GM12878 (cell line): ENCODE measurements around the gene ATXN7L3B.

DNA sequence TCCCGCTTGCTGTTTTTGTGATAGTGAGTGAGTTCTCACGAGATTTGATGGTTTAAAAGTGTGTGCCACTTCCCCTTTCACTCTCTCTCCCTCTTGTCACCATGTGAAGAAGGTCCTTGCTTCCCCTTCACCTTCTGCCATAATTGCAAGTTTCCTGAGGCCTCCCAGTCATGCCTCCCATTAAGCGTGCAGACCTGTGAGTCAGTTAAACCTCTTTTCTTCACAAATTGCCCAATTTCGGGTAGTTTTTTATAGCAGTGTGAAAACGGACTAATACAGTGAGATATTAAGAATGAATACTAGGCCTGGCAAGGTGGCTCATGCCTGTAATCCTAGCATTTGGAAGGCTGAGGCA, 2.0 kb upstream of the ATXN7L3B start:
- RAMPAGE, long total RNA = no peak
- RRBS, 2 experiments = no CpG with 5 or more reads among the region's 5 CpGs
CAGE:
- cytosol, long polyA minus RNA = no peak
- cytosol, long polyA plus RNA = no peak
- long polyA plus RNA = no peak
- nucleolus, long total RNA = no peak
- nucleus, long polyA plus RNA = no peak
- nucleus, long total RNA = no peak

DNA sequence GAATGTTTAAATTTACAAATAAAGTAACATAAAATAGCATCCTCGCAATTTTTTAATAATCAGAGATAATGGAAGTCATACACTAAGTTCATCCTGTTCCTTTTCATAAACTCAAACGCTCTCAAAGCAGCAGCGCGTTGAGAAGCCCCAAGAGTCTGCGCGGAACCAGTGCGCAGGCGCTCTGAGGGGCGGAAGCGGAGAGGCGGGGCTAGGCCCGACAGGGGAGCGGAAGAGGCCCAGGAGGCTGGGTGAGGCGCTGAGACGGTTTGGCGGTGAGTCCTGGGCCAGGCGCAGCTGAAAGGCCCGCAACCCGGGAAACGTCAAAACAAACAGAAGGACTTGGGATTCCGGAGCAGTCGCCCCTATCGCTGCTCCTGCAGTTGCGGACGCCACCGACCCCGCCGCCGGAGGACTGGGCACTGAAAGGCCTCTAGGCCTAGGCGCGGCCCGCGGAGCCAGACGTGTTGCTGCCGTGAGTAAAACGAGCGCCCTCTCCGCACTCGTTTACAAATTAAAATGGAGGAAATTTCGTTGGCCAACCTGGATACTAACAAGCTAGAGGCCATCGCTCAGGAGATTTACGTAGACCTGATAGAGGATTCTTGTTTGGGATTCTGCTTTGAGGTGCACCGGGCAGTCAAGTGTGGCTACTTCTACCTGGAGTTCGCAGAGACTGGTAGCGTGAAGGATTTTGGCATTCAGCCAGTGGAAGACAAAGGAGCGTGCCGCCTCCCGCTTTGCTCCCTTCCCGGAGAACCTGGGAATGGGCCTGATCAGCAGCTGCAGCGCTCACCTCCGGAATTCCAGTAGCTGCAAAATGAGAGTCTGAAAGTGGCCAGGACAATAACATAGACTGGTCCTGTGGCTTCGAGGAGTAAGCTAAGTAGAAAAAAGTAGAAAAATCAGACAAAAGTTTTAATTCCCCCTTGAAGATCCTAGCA, at the start of gene ATXN7L3B:
Gene ATXN7L3B (plus strand): TSS at position 239 of the 941 bp plus-strand sequence.
- RAMPAGE, long total RNA = start-site peak on the plus strand centred at position 242 of the sequence, 45 bp wide, 655 and 287 reads in 2 replicates
- RRBS, 2 experiments = under 1 to 3% methylated on average over 10 to 12 of the region's 52 CpGs
CAGE:
- cytosol, long polyA minus RNA = start-site peak on the plus strand centred at position 243 of the sequence, 12 bp wide, 158 reads; start-site peak on the plus strand centred at position 828 of the sequence, 8 bp wide, 19 reads
- cytosol, long polyA plus RNA = start-site peak on the plus strand centred at position 238 of the sequence, 43 bp wide, 623 and 544 reads in 2 replicates
- long polyA plus RNA = start-site peak on the plus strand centred at position 235 of the sequence, 33 bp wide, 167 and 370 reads in 2 replicates
- nucleolus, long total RNA = start-site peak on the plus strand centred at position 243 of the sequence, 10 bp wide, 109 reads
- nucleus, long polyA plus RNA = start-site peak on the plus strand centred at position 240 of the sequence, 49 bp wide, 423 and 426 reads in 2 replicates
- nucleus, long total RNA = no peak

GRCh38 chr12:74953425-74953896, 256.2 kb downstream of the KCNC2 start:
- RAMPAGE, long total RNA = no peak
- RRBS, 2 experiments = no CpG with 5 or more reads among the region's 2 CpGs
CAGE:
- cytosol, long polyA minus RNA = no peak
- cytosol, long polyA plus RNA = no peak
- long polyA plus RNA = no peak
- nucleolus, long total RNA = no peak
- nucleus, long polyA plus RNA = no peak
- nucleus, long total RNA = no peak

GRCh38 chr12:74964221-74964492, 245.5 kb downstream of the KCNC2 start:
- RAMPAGE, long total RNA = no peak
- RRBS, 2 experiments = no CpG with 5 or more reads among the region's 3 CpGs
CAGE:
- cytosol, long polyA minus RNA = no peak
- cytosol, long polyA plus RNA = no peak
- long polyA plus RNA = no peak
- nucleolus, long total RNA = no peak
- nucleus, long polyA plus RNA = no peak
- nucleus, long total RNA = no peak

DNA sequence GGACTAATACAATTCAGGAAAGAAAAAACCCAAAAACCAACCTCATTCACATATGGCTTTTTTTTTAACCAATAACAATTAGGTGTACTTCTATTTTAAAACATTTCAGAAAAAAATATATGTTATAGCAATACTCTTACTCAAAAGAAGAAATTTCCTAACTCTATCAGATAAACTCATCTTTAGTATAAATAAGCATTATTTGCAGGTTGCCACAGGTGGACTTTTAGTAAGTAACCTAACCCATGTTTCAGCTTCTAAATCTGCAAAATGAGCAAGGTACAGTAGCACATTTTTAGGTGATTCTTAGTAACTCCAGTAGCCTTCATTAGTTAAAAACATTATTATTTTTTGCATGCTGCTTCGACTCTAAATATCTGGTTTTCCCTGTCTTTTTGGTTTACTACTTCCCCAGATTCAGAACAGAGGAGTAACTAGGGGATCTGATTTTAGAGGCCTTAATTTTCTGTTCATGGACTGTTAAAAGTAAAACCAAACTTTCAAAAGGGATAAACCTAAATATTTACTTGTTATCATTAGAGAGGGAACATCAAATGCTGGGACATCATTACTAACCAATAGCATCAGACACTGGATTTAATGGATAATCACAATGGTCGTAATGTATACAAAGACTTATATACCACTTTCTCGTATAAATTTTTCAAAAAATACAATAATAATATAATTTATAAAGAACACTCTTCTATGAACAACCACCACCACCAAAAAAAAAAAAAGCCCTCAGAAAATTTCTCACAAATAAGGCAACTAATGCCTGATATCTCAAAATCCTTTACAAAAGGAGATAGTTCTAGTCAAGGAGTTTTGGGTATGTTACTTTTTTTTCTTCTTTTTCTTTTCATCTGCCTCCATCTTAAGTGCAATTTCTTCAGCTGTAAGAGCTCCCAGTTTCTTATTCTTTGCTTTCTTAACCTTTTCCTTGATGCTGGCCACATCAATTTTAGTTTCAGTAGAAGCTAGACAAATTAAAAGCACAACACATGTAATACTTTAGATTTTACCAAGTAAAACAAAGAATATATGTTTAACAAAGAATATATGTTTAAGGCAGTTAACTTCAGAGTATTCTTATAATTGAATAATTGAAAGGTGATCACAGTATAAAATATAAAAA, 12.1 kb downstream of the KRR1 start:
- RAMPAGE, long total RNA = no peak
- RRBS, 2 experiments = no CpG with 5 or more reads among the region's 3 CpGs
CAGE:
- cytosol, long polyA minus RNA = no peak
- cytosol, long polyA plus RNA = no peak
- long polyA plus RNA = no peak
- nucleolus, long total RNA = no peak
- nucleus, long polyA plus RNA = no peak
- nucleus, long total RNA = no peak

- RAMPAGE, long total RNA = no peak
- RRBS, 2 experiments = no CpG with 5 or more reads among the region's 7 CpGs
CAGE:
- cytosol, long polyA minus RNA = no peak
- cytosol, long polyA plus RNA = no peak
- long polyA plus RNA = no peak
- nucleolus, long total RNA = no peak
- nucleus, long polyA plus RNA = no peak
- nucleus, long total RNA = no peak
These were observed 193.3 kb upstream of the KRR1 start for GRCh38 chr12:75704725-75705176.

DNA sequence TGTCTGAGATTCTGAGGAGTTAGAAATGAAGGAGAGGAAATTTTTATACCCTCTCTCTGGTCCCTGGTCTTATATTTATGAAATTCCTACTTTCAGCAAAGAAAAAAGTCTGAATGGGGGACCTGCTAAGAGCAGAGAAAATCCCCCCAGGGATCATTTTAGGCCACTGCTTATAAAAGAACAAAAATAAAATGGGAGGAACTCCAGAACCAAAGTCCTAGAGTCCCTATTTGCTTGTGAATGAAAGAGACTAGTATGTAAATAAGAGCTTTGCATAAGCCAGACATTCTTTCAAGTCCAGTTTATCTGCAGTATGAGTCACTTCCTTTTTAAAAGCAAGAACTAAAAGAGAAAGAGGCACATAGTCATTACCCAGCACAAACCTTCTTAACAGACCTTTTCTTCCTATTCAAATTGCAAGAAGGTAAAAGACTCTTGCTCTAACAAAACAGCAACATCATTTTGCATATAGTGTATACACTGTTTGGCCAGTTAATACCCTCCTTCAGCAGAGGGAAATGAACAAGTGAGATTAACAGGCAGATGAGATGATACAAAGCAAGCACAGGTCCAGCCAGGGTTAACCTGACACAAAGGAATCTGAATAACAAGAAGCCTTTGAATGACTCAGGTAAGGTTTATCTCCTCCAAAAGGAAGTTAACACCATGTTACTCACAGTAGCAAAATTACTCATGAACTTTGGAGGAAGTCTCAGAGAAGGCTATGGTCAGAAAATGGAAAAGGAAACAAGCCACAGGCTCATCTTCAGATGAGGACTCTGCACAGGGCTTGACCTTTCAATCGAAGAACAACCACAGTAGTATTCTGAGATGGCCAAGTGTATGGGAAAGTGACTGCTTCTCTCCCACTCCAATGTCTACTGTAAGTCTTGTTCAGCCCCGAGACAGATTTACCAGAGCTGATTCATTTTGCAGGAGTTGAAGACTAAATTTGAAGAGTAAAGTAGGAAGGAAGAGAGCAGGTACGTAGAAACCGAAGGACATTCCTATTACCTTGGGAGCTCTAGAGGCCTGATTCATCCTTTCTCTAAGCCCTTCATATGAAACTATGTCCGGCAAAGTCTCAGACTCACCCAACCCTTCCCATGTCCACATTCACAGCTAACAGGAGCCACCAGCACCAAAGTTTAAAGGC, 140.1 kb downstream of the NAP1L1 start:
- RAMPAGE, long total RNA = no peak
- RRBS, 2 experiments = no CpG with 5 or more reads among the region's 5 CpGs
CAGE:
- cytosol, long polyA minus RNA = no peak
- cytosol, long polyA plus RNA = no peak
- long polyA plus RNA = no peak
- nucleolus, long total RNA = no peak
- nucleus, long polyA plus RNA = no peak
- nucleus, long total RNA = no peak

DNA sequence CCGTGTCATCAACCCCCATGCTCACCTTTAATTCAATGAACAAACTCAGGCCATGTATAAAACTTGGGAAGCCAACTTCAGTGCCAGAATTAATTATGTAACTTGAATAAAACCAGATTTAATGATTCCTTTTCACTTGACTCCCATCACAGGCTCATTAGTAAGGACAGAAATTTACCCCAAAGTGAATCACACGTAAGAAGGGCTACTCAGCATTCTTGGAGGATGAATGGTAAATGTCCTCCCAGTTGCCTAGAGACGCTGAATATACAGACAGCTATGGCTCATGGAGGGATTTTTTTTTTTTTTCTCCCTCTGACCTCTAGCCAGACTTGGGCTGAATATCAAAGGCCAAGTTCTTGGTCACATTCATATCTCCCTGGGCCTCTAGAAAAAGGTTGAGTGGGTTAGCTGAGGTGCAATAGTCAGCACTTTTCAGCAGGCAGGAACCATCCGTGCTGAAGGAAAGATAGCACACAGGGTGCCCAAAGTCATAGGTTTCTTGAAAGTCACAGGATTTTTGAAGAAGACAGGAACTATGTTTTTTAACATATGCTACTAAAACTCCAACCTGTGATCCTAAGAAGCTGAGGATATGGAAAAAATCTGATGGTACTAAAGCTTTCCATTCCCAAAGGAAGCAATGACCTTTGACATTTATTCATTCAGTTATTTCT, 130.4 kb downstream of the NAP1L1 start:
- RAMPAGE, long total RNA = no peak
- RRBS, 2 experiments = no CpG with 5 or more reads among the region's 4 CpGs
CAGE:
- cytosol, long polyA minus RNA = no peak
- cytosol, long polyA plus RNA = no peak
- long polyA plus RNA = no peak
- nucleolus, long total RNA = no peak
- nucleus, long polyA plus RNA = no peak
- nucleus, long total RNA = no peak

DNA sequence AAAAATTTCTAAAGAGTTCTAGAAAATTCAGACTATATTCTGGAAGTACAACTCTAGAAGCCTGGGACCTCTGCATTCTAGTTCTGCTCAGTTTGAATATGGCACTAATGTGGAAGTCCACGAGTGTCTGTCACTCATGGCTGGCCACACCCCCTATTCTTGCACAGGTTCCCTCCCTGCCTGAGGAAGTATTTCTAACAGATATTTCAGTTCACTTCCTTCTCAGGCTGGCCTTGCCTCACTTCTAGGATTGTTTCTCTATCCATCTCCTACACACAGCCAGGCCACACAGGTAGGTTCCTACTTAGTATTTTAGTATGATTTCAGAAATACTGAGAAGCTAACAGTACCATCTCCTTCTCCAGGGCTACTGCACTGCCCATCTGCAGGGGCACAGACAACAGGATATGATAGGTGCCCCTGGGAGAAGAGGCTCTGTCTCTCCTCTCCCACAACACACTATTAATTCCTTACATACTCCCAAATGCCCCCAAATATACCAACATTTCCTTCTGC, 120.2 kb downstream of the NAP1L1 start:
- RAMPAGE, long total RNA = no peak
- RRBS, 2 experiments = no CpG with 5 or more reads among the region's 1 CpG
CAGE:
- cytosol, long polyA minus RNA = no peak
- cytosol, long polyA plus RNA = no peak
- long polyA plus RNA = no peak
- nucleolus, long total RNA = no peak
- nucleus, long polyA plus RNA = no peak
- nucleus, long total RNA = no peak

DNA sequence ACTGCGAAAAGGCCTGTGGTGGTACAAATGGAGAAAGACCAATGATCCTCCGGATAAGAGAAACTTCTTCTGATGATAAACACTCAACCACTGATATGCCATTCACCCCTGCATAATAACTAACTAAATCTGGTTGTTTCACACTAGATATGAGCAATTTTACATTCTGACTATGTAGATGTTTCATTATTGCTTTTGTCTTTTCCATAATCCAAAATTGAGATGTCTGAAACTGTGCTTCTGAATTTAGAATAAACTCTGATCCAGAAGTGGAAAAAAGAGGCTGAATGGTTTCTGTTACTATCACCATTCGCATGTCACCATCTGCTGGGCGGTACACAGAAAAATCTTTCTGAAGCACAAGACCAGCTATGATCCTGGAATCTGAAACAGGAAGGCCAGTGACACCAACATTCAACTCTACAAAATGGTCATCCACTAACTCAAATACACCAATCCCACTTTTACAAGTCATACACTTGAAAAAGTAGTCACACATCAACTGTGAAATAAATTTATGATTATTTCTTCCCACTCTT, 1.2 kb downstream of the BBS10 start:
- RAMPAGE, long total RNA = no peak
- RRBS, 2 experiments = no CpG with 5 or more reads among the region's 4 CpGs
CAGE:
- cytosol, long polyA minus RNA = no peak
- cytosol, long polyA plus RNA = no peak
- long polyA plus RNA = no peak
- nucleolus, long total RNA = no peak
- nucleus, long polyA plus RNA = no peak
- nucleus, long total RNA = no peak

GRCh38 chr12:76467566-76468340, 91.8 kb downstream of the OSBPL8 start:
- RAMPAGE, long total RNA = no peak
- RRBS, 2 experiments = no CpG with 5 or more reads among the region's 1 CpG
CAGE:
- cytosol, long polyA minus RNA = no peak
- cytosol, long polyA plus RNA = no peak
- long polyA plus RNA = no peak
- nucleolus, long total RNA = no peak
- nucleus, long polyA plus RNA = no peak
- nucleus, long total RNA = no peak

- RAMPAGE, long total RNA = no peak
- RRBS, 2 experiments = no CpG with 5 or more reads among the region's 2 CpGs
CAGE:
- cytosol, long polyA minus RNA = no peak
- cytosol, long polyA plus RNA = no peak
- long polyA plus RNA = no peak
- nucleolus, long total RNA = no peak
- nucleus, long polyA plus RNA = no peak
- nucleus, long total RNA = no peak
These were observed 72.2 kb downstream of the OSBPL8 start for GRCh38 chr12:76487293-76487805.

GRCh38 chr12:76513492-76514112, 46.0 kb downstream of the OSBPL8 start:
- RAMPAGE, long total RNA = no peak
- RRBS, 2 experiments = no CpG with 5 or more reads among the region's 4 CpGs
CAGE:
- cytosol, long polyA minus RNA = no peak
- cytosol, long polyA plus RNA = no peak
- long polyA plus RNA = no peak
- nucleolus, long total RNA = no peak
- nucleus, long polyA plus RNA = no peak
- nucleus, long total RNA = no peak

- RAMPAGE, long total RNA = no peak
- RRBS, 2 experiments = no CpG with 5 or more reads among the region's 5 CpGs
CAGE:
- cytosol, long polyA minus RNA = no peak
- cytosol, long polyA plus RNA = no peak
- long polyA plus RNA = no peak
- nucleolus, long total RNA = no peak
- nucleus, long polyA plus RNA = no peak
- nucleus, long total RNA = no peak
These were observed 16.8 kb downstream of the OSBPL8 start for GRCh38 chr12:76542765-76543190.

- RAMPAGE, long total RNA = no peak
- RRBS, 2 experiments = no CpG with 5 or more reads among the region's 2 CpGs
CAGE:
- cytosol, long polyA minus RNA = no peak
- cytosol, long polyA plus RNA = no peak
- long polyA plus RNA = no peak
- nucleolus, long total RNA = no peak
- nucleus, long polyA plus RNA = no peak
- nucleus, long total RNA = no peak
These were observed 14.6 kb downstream of the E2F7 start for GRCh38 chr12:77050827-77051049.

DNA sequence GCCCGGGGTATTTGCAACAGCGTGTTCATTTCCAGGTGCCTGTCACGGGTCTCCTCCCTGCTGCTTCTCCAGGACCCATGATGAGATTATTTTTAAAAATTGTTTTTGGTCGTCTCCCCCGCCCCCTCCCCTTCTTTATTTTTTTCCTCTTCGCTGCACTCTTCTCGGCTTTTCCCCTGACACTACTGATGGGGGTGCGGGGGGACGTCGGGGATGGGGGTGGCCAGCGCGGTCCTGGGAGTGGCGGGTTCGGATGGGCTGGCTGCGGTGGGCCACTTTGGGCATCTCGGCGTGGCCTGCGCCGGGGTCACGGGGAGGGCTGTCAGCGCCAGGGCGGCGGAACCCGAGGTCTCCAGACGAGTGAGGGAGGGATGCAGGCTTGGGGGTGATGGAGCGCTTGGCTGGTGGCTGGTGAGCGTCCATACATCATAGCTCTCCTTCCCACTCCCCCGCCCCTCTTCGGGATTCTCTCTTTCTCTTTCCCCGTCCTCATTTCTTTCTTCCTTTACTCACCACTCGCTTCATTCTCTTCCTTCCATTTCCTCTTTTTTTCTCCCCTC, 260.0 kb upstream of the E2F7 start:
- RAMPAGE, long total RNA = no peak
- RRBS, 2 experiments = 94% methylated on average over 1 of the region's 31 CpGs; no CpG with 5 or more reads in 1 of the 2 experiments
CAGE:
- cytosol, long polyA minus RNA = no peak
- cytosol, long polyA plus RNA = no peak
- long polyA plus RNA = no peak
- nucleolus, long total RNA = no peak
- nucleus, long polyA plus RNA = no peak
- nucleus, long total RNA = no peak

- RAMPAGE, long total RNA = no peak
CAGE:
- cytosol, long polyA minus RNA = no peak
- cytosol, long polyA plus RNA = no peak
- long polyA plus RNA = no peak
- nucleolus, long total RNA = no peak
- nucleus, long polyA plus RNA = no peak
- nucleus, long total RNA = no peak
These were observed 185.2 kb downstream of the NAV3 start for GRCh38 chr12:78015816-78016361.

DNA sequence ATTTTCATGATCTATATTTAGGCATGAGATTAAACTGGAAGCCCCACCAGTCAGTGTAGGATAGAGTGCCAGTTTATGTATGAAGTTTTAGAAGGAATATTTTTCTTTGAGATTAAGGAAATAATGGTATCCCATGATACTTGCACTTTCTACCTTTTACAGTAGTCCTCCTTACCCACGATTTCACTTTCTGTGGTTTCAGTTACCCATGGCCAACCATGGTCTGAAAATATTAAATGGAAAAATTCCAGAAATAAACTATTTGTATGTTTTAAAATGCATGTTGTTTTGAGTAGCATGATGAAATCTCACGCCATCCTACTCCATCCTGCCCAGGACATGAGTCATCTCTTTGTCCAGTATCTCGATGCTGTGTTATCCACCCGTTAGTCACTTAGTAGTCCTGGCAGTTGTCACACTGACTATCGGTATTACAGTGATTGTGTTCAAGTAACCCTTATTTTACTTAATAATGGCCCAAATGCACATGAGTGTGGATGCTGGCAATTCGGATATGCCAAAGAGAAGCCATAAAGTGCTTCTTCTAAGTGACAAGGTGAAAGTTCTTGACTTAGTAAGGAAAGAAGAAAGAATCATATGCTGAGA, 22.4 kb downstream of the SYT1 start:
- RAMPAGE, long total RNA = no peak
- RRBS, 2 experiments = no CpG with 5 or more reads among the region's 6 CpGs
CAGE:
- cytosol, long polyA minus RNA = no peak
- cytosol, long polyA plus RNA = no peak
- long polyA plus RNA = no peak
- nucleolus, long total RNA = no peak
- nucleus, long polyA plus RNA = no peak
- nucleus, long total RNA = no peak

- RAMPAGE, long total RNA = no peak
- RRBS, 2 experiments = no CpG with 5 or more reads among the region's 5 CpGs
CAGE:
- cytosol, long polyA minus RNA = no peak
- cytosol, long polyA plus RNA = no peak
- long polyA plus RNA = no peak
- nucleolus, long total RNA = no peak
- nucleus, long polyA plus RNA = no peak
- nucleus, long total RNA = no peak
These were observed 24.1 kb downstream of the SYT1 start for GRCh38 chr12:78888569-78889109.

- RAMPAGE, long total RNA = no peak
- RRBS, 2 experiments = no CpG with 5 or more reads among the region's 17 CpGs
CAGE:
- cytosol, long polyA minus RNA = no peak
- cytosol, long polyA plus RNA = no peak
- long polyA plus RNA = no peak
- nucleolus, long total RNA = no peak
- nucleus, long polyA plus RNA = no peak
- nucleus, long total RNA = no peak
These were observed 137.7 kb downstream of the PAWR start for GRCh38 chr12:79552940-79553547.